Measurements from ENCODE around the genes PFKFB4, P4HTM, MST1R and RBM5.

DNA sequence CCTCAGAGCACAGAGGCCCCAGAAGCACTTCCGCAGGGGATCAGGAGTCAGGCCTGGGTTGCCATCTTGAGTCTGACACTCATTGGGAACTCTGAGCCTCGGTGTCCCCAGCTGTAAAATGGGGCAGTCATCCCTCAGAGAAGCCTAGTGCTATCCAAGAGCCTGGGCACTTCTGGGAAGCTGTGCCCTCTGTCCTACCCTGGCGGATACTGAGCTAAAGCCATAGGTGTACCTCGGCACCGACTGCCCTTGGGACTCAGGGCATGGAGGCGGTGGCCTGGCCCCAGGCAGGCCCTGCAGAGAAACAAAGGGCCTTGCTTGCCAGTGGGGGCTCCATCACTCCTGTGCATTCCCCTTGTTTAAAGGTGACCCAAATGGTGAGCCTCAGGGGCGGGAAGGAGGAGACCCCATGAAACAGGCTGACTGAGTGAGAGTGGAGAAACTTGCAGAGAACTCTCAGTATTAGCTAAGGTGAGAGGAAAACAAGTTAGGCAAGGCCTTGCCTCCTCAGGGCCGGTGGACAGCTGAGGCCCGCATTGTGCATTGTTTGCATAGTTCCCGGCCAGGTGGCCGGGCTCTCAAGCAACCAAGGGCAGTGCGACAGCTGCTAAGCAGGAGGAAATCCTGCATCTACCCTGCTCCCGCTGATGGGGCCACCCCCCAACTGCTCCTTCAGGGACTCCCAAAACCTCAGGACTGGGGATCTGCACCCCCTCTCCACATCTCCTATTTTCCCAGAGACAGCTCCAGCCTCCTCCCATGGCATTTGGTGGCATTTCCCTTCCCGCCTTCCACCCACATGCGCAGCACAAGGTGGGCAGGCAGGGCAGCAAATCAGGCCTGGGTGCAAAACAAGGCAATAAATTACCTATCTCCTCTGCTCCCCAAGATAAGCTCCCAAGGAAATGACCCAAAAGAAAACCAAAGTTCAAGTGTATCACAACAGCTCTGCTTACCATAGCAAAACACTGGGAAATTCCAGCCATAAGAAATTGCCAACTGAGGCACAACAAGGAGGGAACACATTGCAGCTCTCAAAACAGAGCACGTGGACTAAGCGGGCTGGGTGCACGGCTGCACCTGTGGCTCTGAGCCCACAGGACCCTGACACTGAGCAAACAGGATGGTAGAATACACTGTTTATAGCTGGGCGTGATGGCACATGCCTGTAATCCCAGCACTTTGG is 4.2 kb downstream of the PFKFB4 start:
- RRBS: 55% methylated on average over 3 of the region's 19 CpGs

- RRBS: 2% methylated on average over 18 of the region's 72 CpGs
These were observed at the start of gene PFKFB4 for GRCh38 chr3:48556442-48557584. TSS of gene PFKFB4 (minus strand) at chr3:48556803.

DNA sequence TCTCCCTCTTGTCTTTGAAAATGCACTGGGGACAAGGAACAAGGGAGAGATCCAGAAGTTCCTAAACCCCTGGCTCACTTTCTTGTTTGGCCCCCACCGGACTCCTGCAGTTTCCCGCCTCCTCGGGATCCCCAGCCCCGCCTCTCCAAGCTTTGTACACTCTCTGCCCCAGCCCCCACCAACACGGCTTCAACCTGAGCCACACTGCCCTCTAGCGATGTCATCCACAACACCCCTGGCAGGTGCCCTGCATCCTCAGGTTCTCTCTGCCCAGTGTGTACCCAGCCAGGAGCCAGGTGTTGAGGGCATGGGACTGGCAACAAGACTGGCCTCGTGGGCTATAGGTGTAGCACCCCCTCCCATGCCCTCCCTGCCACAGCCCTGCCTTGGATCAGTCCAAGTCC is 1.5 kb upstream of the PFKFB4 start:
- RRBS: no CpG with 5 or more reads among the region's 7 CpGs

GRCh38 chr3:48558533-48559238 is 2.1 kb upstream of the PFKFB4 start:
- RRBS: no CpG with 5 or more reads among the region's 7 CpGs

DNA sequence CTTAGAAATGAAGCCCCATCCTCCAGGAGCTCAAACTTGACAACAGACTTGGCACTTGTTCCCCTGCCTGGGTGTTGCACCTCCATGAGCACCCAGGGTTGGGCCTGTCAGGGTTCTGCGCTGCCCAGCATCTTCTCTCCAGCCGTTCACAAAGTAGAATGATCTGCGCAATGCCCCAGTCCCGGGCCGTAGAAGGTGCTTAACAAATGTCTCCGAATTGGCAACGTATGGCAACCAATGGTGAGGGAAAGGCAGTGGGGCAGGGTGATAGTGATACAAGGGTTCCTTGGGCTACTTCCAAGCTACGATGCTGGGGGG is 2.6 kb upstream of the COL7A1 start:
- RRBS: no CpG with 5 or more reads among the region's 8 CpGs

DNA sequence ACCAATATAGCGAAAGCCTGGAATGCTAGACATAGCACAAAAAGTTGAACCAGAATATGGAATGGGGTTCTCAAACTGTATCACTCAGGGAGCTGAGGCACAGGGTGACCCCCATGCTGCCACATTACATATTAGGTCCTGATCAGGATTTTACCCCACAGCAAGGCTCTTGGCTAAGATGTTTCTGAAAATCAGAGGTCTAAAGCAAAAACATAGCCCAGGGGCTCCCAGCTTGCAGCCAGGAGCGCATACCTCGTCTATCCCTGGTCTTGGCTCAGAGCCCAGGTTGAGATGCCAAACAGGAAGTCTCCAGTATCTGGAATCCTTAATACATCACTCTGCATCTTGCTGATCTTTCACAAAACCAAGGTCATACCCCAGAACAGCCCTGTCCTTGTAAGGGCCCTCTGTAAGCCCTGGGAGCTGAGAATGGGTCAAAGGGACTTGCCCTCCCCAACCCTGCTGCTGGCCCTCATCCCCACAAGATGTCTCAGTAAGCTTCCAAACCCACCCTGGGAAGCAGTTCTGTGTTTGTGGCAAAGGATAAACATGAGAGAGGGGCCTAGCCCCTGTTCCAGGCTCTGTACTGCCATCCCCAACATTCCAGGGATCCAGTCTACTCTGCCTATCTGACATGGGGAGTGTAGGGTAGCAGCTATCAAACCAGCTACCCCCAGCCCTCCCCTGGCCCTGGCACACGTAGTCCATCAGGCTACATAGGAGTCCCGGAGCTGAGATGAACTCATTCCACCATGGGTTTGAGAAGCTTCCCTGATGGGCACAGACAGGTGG is 2.4 kb downstream of the NCKIPSD start:
- RRBS: no CpG with 5 or more reads among the region's 5 CpGs

- RRBS: no CpG with 5 or more reads among the region's 23 CpGs
These were observed 9.6 kb upstream of the NCKIPSD start for GRCh38 chr3:48695148-48695910.

DNA sequence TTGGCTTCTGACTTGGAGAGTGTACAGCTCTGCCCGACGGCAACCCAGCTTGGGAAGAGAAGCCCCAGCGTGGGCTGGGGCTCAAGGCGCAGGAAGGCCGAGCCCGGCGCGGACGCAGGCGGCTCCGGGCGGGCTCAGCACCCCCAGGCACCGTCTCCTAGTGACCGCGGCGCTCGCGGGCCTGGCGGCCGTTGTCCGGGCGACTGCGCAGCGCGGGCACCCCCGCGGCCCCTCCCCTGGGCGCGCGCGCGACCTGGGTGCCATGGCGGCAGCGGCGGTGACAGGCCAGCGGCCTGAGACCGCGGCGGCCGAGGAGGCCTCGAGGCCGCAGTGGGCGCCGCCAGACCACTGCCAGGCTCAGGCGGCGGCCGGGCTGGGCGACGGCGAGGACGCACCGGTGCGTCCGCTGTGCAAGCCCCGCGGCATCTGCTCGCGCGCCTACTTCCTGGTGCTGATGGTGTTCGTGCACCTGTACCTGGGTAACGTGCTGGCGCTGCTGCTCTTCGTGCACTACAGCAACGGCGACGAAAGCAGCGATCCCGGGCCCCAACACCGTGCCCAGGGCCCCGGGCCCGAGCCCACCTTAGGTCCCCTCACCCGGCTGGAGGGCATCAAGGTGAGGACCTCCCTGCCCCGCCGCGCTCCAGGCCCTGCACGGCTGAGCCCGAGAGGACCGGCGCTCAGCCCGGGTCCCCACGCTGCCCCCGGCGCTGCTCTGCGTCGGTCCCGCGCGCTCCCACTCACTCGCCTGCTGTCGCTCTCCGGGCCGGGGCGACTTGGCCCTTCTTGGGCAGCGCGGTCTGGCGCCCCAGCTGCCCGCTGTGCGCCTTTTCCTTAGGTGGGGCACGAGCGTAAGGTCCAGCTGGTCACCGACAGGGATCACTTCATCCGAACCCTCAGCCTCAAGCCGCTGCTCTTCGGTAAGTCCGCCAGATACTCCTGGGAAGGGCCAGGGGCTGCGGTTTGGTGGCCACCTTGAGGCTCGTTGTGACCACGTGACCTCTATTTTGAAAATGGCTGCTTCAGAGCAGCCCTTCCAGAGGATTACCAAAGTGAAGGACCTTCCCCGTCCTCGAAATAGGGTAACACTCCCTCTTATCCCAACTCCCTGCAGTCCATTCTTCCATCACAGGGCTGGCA is at the start of gene P4HTM:
Gene P4HTM, plus strand, starts transcription at position 247 of the 1,140 bp plus-strand sequence.
- RRBS: 2% methylated on average over 25 of the region's 110 CpGs

- RRBS: no CpG with 5 or more reads among the region's 9 CpGs
These were observed 1.3 kb downstream of the P4HTM start for GRCh38 chr3:48991135-48991871.

DNA sequence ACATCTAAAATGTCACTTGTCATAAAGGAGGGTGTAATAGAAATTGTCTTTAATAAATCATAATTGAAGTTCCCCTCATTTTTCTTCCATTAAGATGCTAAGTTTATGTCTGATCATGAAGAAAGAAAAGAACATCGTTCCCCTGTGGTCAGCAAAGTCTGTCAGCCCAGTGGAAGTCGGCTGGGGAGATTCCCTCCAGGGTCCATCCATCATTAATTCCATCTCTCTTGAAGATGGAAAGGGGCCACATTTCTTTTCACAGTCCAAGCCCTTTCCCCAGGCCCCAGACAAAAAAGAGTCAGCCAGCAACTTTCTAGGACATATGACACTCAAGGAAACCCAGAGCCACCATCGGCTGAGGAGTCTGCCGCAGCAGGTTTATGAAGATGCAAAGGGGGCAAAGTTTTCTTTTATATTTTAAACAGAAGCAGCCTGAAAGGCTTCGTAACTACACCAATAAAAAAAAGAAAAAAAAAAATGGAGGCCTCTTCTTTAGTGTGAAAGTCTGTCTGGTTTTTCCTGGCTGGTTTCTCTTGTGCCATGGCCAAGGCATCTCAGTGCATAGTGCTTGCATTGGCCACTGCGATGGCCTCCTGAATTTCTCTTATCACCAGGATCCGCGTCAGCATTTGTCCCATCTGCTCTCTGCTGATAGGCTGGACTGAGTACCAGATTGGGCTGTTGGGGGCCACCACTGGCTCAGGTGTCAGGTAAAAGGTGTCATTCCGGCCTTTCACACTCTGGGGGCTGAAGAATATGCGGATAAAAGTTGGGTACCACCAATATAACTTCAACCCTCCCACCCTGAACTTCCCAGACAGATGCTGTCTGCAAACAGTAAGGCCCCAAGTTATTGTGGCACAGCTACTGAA is 936 bp upstream of the IMPDH2 start:
- RRBS: no CpG with 5 or more reads among the region's 10 CpGs

DNA sequence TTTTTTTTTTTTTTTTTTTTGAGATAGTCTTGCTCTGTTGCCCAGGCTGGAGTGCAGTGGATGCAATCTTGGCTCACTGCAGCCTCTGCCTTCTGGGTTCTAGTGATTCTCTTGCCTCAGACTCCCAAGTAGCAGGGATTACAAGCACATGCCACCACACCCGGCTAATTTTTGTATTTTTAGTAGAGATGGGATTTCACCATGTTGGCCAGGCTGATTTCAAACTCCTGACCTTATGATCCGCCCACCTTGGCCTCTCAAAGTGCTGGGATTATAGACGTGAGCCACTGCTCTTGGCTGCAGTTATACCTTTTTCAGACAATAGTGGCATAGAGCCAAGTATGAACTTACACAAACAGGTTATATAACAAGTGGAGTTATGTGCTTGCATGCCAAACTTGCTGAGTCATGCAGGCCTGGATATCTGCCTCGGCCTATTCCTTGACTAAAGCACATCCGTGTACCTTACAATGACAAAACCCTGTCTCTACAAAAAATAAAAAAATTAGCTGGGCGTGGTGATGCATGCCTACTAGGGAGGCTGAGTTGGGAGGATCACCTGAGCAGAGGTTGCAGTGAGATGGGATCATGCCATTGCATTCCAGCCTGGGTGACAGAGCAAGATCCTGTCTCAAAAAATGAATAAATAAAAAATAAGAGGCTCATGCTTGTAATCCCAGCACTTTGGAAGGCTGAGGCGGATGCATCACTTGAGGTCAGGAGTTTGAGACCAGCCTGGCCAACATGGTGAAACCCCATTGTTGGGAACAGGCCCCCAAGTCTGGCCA is 19.3 kb downstream of the IHO1 start:
- RRBS: no CpG with 5 or more reads among the region's 7 CpGs

GRCh38 chr3:49469386-49470104 is 522 bp upstream of the DAG1 start:
- RRBS: 2% methylated on average over 9 of the region's 34 CpGs

DNA sequence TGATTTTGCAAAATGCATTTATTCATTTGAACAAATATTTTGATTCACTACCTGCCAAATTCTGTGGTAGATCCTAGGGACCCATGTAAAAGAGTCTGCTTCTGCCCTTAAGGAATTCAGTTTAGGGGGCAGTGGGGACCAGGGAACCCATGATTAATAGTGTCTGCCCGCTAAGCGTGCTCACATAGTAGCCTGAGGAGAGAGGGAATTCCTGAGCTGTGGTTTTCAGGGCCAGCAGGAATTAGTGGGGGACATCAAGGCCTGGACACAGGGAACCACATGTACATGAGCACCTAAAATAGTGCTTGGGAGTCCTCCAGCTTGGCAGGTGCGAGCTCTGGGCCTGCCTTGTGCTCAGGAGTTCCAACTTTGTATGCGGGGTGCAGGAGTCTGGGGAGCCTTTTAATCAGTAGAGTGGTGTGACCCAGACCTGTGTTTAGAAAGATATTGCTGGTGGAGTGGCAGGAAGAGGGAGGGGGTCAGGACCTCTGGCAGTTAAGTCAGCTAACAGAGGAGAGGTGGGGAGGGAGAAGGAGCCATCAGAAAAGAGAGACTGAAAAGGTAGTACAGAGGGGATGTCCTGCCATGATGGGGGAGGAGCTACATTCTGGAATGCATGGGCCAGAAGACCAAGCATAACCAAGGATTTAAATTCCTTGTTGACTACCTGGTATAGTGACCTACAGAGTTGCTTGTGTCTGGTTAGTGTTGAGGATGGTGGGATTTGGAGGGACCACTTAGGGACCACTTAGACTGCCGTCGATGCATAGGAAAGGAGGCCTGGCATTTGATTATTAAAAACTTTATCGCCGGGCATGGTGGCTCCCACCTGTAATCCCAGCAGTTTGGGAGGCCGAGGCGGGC is 1.9 kb downstream of the DAG1 start:
- RRBS: no CpG with 5 or more reads among the region's 10 CpGs

GRCh38 chr3:49674509-49674923 is 365 bp downstream of the APEH start:
- RRBS: no CpG with 5 or more reads among the region's 32 CpGs

DNA sequence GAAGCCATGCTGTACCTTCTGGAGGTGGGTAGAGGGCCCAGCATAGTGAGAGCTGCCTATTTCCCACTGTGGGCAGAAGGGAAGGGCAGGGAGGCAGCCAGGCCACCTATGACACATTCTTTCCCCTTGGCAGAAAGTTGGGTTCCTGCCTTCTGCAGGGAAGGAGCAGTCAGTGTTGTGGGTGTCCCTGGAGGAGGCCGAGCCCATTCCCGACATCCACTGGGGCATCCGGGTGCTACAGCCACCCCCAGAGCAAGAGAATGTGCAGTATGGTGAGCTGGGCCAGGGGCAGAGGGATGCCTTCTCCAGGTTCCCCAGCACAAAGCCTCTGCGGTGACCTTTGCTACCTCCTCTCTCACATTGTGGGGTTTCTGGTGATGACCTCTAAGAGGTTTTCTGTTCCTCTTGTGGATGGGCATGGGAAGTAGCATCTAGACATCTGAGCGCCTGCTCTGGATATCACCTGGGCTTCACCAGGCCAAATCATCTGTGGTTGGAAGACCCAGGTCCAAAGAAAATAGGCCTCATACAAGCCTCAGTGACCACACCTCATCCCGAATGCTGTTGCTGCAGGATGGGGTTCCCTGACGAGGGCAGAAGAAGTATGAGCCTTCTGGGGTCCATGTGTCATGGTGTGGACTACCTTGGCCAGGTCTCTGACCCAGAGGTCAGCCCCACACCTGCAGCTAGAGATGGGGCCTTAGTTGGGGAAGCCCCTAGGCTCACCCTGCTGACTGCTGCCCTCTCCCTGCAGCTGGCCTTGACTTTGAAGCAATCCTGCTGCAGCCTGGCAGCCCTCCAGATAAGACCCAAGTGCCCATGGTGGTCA is 7.0 kb downstream of the APEH start:
- RRBS: no CpG with 5 or more reads among the region's 7 CpGs

DNA sequence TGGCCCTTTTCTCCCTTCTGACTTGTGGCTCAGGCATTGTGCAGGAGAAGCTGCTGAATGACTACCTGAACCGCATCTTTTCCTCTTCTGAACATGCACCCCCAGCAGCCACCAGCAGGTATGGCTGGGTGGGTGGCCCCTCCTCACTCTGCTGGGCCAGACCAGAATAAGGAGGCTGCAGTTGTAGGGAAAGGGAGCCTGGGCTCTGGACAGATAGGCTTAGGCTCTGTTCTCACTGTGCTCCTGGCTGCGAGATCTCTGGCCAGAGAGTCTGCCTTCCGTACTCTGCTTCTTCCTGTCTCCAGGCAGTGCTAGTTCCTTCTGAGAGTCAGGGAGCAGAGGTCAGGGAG is 2.0 kb downstream of the RNF123 start:
- RRBS: no CpG with 5 or more reads among the region's 3 CpGs

DNA sequence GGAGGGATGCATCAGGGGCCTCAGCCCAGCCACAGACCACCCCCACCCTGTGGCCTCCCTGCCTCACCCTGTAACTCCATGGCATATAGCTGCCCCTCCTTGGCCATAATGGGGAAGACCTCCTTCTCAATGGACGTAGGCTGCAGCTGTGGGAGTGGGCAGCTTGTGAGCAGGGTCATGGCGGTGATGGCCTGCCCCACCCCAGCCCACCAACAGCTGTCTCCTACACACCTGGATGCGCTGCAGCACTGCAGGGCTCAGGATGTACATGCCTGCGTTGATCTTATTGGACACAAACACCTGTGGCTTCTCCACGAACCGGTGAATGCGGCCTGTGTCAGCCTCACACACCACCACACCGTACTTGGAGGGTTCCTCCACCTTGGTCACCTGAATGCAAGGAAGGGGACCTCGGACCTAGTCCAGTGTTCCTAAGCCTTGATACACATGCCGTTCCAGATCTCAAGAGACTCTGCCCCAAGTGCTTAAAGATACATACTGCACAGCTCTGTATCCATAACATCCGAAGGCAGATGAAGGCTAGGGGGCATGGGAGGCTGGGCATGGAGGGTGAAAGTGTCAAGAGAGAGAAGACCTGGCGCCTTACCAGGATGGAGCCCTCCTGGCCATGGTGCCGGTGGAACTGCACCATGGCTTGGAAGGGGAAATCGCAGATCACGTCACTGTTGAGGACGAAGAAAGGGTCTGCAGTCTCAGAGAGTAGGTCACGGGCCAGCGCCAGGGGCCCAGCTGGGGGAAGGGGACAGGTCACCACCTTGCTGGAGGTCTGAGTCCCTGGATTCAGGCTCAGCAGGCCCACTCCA is 1.2 kb downstream of the GMPPB start:
- RRBS: no CpG with 5 or more reads among the region's 18 CpGs

DNA sequence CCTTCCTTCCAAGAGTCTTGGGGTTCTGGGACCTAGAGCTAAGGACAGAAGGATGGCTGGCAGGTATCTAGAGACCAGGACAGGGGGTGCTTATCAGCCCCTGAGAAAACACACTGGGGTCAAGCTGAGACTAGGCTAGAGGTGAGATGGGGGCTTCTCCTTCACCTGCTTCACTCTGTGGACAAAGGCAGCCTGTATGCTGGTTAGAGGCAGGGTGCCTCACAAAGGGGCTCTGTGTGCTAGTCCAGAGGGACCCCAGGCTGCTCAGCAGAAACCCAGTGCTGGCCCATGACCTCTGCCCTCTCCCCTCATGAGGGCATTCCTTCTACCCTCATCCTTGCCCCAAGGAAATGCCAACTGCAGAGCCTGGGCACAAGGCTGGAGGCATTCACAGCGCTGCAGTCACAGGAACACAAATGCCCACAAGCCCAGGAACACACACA is 3.6 kb downstream of the INKA1 start:
- RRBS: no CpG with 5 or more reads among the region's 1 CpG

DNA sequence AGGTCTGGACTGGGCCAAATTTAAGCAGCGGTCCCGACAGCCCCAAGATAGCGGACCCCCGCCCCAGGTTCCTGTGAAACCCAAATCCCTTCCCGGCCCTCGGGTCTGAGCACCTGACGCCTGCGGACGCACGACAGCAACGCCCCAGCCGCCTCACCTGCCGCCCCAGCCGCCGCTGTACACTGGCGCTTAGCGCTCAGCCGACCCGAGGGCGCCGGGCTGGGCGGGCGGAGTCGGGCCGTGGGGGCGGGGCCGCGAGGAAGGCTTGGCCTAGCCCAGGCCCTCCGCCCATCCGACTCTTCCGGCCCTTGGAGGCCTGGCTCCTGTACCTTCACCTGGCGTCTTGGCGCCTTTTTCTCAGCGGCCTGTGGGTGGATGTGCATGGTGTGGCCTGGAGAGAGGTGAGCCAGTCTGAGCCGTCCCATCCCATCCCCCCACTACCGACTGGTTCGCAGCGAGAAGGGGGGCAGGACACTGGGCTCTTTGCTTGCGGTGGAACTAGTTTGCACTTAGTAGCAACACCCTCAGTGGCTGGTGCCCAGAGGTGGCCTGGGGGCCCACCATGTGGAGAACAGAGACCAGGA is at the start of gene MST1R:
Gene MST1R, minus strand, starts transcription at position 184 of the 584 bp plus-strand sequence.
- RRBS: 13% methylated on average over 9 of the region's 39 CpGs

DNA sequence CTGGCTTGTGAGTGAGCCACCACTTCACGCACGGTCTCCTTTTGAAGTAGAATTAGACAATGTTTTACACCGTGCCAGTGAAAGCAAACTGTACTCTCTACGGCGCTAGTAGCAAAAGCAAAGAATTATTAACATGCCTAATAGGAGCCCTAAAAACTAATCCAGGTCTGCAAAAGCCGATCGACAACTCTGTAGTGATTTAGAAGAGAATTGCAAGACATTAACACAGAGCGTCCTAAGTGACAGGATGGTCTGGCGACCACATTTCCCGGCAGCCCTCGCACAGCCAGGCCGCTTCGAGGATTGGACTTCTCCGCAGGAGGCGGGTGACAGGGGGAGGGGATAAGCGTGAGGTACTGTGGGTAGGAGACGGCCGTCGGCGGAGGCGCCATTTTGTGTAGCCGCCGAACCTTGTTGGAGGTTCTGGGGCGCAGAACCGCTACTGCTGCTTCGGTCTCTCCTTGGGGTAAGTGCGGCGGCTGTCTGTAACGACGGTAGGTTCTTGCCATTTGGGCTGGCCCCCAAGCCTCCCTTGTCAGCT is at the start of gene RBM5:
Gene RBM5, plus strand, starts transcription at position 356 of the 541 bp plus-strand sequence.
- RRBS: no CpG with 5 or more reads among the region's 30 CpGs